Subcutaneous preadipocyte (primary cell): ENCODE results near the genes CD86 and PARP15.

DNA sequence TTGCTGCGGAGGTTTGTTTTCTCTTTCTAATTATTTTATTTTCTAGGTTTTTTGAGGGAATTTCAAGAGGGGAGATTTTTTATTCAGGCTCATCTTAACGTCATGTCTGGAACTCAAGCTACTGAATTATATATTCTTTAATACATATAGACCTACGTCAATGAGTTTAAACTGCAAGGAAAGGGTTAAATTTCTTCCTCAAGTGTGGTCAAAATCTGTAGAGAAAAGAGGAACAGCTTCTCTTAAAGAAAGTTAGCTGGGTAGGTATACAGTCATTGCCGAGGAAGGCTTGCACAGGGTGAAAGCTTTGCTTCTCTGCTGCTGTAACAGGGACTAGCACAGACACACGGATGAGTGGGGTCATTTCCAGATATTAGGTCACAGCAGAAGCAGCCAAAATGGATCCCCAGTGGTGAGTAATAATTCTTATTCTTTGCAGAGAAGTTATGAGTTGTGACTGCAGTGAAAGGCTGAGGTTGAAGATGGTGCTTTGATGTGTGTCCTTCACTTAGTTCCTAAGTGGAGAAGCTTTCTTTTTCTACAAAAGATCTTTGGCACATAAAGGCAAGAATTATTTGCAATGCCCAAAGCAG, at the start of gene CD86:
Gene CD86, plus strand, starts transcription at position 271 of the 593 bp plus-strand sequence.
- CAGE, long polyA plus RNA: no peak

- CAGE, long polyA plus RNA: no peak
These were observed 14.7 kb upstream of the CSTA start for GRCh38 chr3:122310357-122310815.

DNA sequence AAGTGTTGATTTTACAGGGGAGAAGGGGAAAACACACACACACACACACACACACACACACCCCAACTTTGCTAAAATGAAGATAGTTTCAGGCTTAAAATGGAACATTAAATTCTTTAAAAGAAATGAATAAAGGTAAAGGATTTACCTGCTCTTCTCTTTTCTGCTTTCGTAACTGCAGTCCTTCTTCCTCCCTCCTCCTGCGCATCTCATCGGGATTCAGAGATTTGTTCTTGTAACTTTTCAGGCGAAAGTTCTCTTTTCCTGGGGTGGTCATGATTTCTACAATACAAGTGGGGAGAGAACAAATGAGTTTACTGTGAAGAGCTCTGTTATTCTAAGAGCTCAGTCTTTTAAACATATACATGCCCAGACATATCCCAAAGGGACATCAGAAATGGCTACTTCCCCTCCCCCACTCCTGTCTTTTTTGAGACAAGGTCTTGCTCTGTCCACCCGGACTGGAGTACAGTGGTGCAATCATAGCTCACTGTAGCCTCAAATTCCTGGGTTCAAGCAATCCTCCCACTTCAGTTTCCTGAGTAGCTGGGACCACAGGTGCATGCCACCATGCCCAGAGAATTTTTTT, 18.4 kb downstream of the KPNA1 start:
- CAGE, long polyA plus RNA: no peak

DNA sequence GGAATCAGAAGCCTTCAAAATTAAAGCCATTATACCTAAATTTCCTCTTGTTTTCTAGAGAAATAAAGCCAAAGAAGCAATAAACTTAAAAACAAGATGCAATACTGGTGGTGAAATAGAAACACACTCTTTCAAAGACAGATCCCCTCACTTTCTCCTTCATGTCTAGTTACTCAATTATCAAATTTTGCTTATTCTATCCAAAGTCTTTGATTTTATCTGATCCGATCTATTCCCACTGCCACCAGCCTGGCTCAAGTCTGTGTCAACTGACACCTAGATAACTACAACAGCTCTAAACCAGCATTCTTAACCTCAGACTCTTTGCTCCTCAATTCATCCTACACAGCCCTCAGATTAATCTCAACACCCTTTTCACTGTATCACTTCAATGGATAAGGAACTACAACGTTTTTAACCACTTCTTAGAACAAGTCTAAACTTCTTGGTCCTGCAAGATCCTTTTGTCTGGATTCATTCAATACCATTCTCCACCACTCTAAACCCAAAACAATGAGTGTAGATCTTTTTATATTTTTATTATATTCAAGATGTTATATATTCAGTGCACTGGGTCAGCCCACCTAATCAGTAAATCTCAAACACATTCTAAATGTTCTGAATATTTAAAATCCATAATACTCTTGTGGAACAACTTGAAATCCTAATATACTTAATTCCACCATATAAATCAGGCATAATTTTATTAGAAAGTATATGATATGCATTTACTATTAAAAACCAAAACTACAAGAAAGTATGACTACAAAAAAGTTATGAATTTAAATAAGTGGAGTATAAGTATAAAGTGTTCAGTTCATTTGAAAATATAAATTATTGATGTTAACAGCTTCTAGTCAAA, 8.9 kb downstream of the KPNA1 start:
- CAGE, long polyA plus RNA: no peak

DNA sequence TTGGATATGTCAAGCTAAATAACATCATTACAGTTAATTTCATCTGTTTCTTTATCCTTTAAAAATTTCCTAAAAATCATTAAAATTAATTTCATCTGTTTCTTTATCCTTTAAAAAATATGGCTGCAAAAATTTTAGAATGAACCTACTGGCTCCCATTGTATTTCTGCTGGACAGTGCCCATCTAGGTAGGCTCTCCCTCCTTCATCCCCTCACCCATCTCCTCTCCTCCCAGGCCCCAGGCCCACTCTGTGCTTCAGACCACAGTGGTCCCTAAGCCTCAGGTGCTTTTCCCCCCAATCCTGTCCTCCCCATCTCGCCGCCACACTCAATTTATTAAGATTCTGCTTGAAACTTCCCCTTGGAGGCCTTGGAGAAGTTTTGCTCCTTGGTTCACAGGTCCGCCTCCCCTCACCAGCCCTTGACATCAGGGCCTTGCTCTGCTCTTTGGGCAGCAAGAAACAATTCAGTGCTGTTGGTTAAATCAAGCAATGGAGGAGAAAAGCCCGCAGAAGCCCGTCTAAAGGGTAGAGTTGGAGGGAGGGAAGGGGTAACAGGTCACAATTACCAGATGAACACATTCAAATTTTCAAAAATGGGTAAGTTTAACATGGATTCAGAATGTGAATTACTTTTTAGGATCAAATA, 568 bp downstream of the PARP9 start:
- CAGE, long polyA plus RNA: no peak

GRCh38 chr3:122572826-122573618, 4.4 kb upstream of the PARP15 start:
- CAGE, long polyA plus RNA: no peak

GRCh38 chr3:122575917-122577108, 1.1 kb upstream of the PARP15 start:
- CAGE, long polyA plus RNA: no peak

- CAGE, long polyA plus RNA: no peak
These were observed at the start of gene PARP15 for GRCh38 chr3:122577461-122578057. Gene PARP15 (plus strand): TSS chr3:122577650.

GRCh38 chr3:122679796-122680457, 712 bp upstream of the PARP14 start:
- CAGE, long polyA plus RNA: no peak

DNA sequence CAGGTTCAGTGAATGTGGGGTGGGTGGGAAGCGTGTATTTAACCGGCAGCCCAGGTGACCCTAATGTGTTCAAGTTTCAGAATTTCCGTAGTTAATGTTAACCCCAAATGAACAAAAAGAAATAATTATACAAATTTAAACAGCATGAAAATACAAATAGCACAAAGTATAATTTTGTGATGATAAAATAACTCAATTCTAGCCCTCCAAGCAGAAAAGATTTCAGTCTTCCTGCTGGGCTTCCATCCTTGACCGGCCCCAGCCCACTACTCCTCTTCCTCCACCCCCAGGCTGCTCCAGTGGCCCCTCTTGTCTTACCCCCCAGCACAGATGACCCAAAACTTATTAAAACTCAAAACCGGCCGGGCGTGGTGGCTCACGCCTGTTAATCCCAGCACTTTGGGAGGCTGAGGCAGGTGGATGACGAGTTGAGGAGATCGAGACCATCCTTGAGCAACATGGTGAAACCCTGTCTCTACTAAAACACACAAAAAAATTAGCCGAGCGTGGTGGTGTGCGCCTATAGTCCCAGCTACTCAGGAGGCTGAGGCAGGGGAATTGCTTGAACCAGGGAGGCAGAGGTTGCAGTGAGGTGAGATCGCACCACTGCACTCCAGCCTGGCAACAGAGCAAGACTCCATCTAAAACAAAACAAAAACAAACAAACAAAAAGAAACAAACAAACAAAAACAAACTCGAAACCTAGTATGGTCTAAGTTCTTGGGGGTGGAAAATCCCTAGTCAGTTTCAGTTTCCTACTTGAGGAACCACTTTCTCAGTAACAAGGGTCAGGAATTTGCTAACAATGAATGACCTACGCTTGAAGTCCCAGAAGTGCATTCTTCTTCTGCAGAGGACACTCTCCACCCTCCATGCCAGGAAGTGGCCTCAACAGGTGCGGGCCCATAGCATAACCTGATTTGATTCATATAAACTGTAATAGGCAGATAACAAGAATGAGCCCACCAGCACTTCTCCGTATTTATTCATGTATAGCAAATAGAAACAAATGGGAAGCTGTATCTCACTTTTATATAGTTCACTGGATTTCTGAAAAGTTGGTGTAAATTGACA, 2.1 kb downstream of the PARP14 start:
- CAGE, long polyA plus RNA: no peak

DNA sequence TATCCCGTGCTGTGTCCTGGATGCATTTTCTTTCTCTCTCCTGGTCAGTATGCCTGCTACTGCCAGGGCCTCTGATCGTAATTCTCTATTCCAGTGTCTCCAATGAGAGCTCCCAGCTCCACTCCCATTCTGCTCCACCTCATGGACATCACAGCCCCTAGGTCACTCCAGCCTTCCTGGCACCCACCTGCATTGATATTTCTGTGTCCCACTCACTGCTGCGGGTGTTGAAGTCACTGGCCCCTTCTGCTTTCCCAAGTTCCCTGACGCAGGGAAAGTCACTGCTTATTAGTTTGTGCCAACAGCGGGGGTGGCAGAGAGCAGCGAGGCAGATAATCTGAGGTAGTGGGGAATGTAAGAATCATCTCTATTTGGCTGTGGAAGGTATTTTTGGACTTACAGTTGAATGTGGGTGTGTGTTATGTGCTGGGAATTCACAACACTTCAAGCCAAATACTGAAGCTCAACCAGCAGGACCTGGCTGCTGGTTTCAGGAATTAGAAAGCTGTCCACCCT, 58.0 kb downstream of the SEMA5B start:
- CAGE, long polyA plus RNA: no peak

- CAGE, long polyA plus RNA: no peak
These were observed 1.3 kb downstream of the SEMA5B start for GRCh38 chr3:123025787-123027141.

DNA sequence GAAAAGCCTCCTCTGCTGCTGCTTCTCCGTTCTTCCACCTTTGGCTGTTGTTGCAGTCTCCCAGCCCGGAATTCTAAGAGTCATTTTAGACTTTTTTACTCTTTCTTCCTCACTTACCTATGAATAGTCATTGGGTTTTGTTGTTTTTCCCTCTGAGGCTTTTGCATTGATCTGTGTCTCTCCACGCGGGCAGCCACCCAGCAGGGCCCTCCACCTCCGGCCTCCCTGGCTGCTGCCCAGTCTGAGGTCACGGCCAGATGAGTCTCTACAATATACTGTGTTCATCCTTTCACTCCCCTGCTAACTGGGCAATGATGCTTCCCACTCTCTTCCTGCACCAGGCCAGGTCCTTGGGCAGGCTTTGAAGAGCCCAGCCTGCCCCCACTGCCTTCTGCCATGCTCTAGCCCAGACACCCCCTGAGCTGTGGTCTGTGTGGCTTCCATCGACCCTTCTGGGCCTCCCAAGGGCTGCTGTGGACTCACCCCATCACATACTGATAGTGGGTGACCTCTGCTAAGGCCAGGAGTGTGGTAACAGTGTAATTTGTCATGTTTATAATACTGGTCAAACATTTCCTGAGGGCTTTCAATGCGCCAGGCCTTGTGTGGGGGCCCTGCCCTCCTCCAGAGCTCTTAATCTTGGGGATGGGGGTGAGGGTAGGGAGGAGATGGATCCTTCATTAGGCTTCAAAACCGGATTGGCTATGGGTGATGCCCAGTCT, 18.0 kb downstream of the PDIA5 start:
- CAGE, long polyA plus RNA: no peak

GRCh38 chr3:123298860-123299152, 97.1 kb downstream of the SEC22A start:
- CAGE, long polyA plus RNA: no peak

DNA sequence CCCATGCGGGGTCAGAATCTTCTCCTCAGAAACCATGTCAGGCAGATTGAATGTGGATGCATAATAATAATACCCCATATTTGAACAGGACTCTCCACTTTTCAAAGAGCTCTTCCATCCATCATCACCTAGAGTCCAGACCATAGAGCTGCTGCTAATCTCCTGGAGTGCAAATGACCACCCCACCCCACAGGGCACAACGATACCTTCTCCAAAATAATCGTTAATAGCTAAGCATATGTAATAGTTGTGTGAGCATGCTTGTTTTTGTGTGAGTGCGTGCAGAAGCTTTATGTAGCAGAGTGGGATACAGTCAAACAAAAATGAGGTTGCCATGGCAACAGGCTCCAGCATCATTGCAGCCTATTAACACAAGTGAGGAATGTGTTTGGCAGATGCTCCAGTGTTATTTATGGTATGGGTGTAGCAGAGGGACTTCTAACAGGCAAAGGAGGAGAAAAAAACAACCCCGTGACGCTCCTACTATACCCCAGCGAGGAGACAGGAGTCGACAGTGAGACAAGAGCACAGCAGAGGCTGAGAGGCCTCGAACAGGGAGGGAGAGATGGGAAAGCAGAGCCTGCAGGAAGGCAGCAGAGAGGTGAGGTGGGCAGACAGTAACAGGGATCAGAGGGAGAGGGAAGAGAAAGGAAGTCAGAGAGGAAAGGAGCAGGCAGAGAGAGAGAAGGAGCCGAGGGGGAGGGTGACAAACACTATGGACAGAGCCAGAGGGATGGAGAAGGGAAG, 4.9 kb downstream of the ADCY5 start:
- CAGE, long polyA plus RNA: no peak

DNA sequence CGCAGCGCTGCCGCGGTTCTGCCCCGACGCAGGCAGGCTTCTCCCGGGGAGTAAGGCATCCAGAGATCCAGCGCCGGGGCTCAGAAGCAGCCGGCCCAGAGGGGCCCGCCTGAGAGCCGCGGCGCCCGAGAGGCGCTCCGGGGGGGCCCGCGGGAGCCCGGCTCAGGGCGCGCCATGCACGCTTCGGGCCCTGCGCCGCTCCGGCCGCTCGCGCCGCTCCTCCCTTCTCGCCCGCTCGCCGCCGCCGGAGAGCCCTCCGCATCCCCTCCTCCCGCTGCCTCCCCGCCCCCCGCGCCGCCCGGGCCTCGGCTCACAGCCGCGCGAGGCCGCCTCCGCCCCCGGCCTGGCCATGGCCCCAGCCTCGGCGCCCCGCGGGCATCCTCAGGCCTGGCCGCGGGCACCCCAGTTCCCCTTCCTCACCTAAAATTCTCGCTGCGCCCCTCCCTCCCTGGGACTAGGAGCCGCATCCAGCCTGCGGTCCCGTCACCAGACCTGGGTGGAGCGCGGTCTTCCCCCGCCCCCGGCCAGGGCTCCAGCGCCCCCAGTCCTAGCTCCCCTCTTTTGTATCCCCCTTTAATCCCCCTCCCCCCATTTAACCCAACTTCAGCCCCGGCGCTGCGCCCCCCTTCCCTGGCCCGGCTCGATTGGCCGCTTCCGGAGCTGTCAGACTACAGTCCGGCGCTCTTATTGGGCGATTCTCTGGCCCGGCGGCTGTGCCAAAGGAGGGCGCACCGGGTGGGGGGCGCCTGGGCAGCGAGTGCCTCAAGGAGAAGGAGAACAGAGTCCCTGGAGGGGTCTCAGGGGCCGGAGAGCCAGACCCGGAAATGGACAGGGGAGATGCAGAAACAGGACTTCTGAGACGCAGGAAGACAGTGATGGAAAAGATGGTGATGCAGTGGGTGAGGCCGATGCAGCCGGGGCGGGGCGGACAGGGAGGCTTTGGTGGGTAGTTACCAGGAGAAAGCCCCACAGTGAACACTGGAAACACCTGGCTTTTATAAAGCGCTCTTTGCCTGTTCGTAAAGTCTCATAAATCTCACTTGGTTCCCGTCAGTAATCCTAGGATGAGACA, 972 bp upstream of the ADCY5 start:
- CAGE, long polyA plus RNA: no peak

- CAGE, long polyA plus RNA: no peak
These were observed 21.0 kb upstream of the HACD2 start for GRCh38 chr3:123605707-123606349.

DNA sequence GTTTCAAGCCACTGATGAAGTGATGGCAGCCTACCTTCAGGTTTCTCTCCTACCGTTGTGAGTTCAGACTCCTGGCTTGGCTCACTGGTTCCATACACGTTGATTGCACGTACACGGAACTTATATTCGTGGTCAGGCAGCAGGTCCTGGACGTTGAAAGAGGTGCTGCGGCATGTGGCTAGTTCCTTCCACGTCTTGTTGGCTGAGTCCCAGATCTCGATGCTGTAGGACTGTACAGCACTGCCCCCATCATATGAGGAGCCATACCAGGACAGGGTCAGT, 72.2 kb upstream of the HACD2 start:
- CAGE, long polyA plus RNA: no peak

DNA sequence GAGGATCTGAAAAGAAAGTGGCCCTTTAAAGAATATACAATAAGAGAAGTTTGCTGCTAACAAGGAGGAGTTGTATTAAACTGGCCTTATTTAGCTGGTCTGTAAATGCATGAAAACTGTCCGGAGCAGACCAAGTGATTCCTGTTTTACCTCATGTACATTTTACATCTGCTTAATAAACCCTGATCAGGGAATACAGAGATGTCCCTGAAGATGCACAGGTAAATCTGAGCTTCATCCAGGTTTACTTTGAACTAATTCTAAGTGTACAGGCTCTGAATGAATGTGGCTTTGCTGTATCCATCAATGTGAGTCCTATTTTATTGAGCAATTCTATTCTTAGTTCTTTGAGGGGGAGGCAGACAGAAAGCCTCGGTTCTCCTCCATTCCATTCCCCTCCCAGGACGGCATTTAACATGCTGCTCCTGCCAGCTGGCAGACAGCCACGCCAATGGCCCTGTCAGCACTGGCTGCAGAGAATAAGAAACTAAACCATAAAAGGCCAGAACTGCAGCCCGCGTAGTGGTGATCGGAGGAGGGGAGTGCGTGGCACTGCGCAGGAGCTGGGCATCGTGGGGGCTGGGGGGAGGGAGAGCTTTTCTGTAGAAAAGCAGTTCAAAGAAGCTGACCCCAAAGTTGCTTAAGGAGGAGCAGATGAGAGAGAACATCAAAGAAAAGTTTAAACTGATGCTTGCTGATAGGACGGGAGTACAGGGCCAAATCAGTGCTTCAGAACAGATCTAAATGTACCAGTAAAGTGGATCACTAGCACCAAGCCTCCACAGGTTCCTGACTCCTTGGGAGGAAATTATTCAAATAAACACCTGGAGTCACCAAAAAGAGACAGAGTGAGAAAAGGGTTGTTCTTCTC, 76.0 kb upstream of the HACD2 start:
- CAGE, long polyA plus RNA: no peak

DNA sequence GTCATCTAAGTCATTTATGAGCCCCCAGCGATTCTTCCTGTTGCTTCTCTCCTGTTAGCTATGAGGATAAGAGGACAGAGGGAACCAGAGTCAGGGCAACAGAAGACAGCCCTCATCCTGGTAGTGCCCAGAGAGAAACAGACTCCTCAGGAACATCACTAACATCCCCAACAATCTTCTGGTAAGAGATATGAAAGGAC, 91.6 kb downstream of the MYLK start:
- CAGE, long polyA plus RNA: no peak